H1 (cell line): ENCODE measurements around the gene ECT2.

- RRBS, result no CpG with 5 or more reads among the region's 1 CpG
CAGE:
- cytosol, long polyA plus RNA, result no peak
- long polyA plus RNA, result no peak
- nucleus, long polyA plus RNA, result no peak
These were observed 5.5 kb downstream of the FNDC3B start for GRCh38 chr3:172044894-172045336.

DNA sequence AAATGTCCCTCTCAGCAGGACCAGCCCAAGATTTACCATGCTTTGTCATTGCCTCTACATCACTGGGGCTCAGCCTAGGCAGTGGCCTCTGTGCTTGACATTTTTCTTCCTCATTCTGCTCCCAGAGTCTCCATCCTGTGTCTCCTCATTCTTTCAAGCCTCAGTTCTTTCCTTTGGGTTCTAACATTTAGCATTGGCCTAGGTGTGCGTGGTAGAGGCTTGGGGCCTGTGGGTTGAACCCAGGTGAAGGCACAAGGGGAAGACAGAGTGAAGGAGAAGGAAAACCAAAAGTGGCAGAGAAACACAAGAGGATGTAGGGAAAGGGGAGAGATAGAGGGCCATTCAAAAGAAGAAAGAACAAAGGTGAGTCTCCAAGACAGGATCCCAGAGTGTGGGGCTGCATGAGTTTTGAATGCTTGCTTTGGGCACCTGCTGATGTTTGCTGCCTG lies 75.7 kb downstream of the FNDC3B start:
- RRBS, result no CpG with 5 or more reads among the region's 1 CpG
CAGE:
- cytosol, long polyA plus RNA, result no peak
- long polyA plus RNA, result no peak
- nucleus, long polyA plus RNA, result no peak

DNA sequence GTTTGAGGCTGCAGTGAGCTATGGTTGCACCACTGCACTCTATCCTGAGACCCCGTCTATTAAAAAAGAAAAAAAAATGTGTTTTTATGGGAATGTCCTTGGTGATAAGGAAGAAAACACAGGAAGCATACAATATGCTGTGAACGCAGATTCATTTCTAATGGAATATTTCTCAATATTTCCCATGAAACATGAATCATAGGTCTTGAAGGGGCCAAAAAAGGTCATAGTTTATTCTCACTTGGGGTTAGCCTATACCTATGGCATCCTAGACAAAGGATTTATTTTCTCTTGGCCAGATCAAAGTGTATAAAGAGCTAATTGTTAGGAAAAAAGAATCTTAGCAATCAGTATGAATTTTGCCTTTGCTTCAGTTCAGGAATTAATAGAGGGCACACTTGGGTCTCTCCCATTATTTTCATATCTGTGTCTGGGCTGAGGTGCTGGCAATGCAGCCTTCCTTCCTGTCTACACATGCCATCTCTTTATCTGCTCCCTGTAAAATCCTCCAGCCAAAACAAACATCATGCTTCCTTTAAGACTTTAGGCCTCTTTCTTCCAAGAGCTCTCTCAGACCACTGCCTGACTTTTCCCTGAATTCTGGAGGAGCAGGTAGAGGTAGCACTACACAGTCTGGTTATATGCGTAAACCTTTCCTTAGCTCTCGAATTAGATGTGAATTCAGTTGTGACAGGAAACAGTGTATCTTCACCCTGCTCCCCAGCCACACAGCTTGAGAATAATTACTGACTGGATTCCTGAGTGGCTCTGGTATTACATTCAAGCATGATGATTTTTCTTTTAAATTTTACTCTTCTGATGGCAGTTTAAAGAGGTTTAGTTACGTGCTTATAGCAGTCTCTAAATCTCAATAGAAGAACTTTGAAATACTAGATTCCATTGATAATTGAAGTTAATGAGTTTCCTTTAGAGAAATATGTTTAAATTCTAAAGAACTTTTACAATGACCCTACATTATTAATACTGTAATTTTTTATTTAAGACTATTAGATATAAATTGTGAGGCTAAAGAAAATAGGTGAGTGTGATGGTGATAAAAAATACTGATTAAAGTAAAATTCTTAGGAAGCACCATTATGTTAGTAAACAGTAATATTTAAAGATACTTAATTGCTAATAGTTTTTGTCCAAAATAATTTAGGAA lies 98.6 kb downstream of the FNDC3B start:
- RRBS, result no CpG with 5 or more reads among the region's 5 CpGs
CAGE:
- cytosol, long polyA plus RNA, result no peak
- long polyA plus RNA, result no peak
- nucleus, long polyA plus RNA, result no peak

GRCh38 chr3:172294013-172294561 lies 154.2 kb downstream of the GHSR start:
- RRBS, result no CpG with 5 or more reads among the region's 4 CpGs
CAGE:
- cytosol, long polyA plus RNA, result no peak
- long polyA plus RNA, result no peak
- nucleus, long polyA plus RNA, result no peak

DNA sequence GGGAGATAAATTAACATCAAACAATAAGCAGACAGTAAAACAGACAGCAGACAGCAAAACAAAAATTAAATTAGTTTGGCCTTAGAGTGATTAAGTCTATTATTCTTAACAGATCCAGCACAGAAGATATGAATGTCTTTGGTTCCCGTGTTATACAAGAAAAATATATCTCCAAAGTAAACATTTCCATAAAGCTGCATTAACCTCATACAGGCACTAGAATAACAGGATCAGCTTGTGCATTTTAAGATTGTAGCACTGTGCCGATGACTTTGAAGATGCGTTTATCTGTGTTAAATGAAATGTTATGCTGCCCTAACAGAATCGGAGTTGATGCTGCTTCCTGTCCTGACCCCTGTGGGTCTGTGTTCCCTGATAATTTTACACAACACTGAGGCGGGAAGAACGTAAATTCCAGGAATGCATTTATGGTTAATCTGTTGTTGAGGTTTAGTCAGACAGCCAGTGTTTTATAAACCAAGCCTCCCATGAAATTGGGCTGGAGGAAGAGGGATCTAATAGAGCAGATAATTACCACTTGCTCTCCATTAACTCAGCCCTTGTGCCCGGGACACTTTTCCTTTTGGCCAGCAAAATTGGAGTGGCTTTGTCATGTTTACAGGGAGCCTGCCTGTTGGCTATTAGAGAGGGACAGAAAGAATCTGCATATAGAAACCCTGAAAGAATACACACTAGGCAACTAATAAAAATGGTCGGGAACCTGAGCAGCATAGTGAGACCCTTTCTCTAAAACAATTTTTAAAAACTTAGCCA lies 80.7 kb downstream of the GHSR start:
- RRBS, result no CpG with 5 or more reads among the region's 8 CpGs
CAGE:
- cytosol, long polyA plus RNA, result no peak
- long polyA plus RNA, result no peak
- nucleus, long polyA plus RNA, result no peak

GRCh38 chr3:172512309-172512972 lies 10.8 kb downstream of the TNFSF10 start:
- RRBS, result no CpG with 5 or more reads among the region's 6 CpGs
CAGE:
- cytosol, long polyA plus RNA, result no peak
- long polyA plus RNA, result no peak
- nucleus, long polyA plus RNA, result no peak

DNA sequence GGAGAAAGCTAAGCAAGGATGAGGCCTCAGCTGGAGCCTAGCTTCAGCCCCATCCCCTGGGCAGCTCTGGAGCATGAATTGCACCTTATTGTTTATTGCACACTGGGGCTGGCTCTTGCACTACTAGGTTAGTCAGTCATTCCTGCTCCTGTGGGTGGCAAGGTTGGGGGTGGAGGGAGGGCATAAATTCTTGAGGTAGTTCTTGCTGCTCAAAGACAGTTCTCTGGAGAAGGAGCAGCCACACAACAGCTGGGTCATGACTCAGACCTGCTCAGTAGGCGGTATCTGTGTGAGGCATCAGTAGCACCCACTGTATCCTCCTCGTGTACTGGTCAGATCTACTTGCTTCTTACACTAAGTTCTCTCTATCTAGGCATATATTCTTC lies 27.2 kb upstream of the TNFSF10 start:
- RRBS, result no CpG with 5 or more reads among the region's 2 CpGs
CAGE:
- cytosol, long polyA plus RNA, result no peak
- long polyA plus RNA, result no peak
- nucleus, long polyA plus RNA, result no peak

- RRBS, result no CpG with 5 or more reads among the region's 10 CpGs
CAGE:
- cytosol, long polyA plus RNA, result no peak
- long polyA plus RNA, result no peak
- nucleus, long polyA plus RNA, result no peak
These were observed 69.0 kb upstream of the TNFSF10 start for GRCh38 chr3:172592121-172592692.

DNA sequence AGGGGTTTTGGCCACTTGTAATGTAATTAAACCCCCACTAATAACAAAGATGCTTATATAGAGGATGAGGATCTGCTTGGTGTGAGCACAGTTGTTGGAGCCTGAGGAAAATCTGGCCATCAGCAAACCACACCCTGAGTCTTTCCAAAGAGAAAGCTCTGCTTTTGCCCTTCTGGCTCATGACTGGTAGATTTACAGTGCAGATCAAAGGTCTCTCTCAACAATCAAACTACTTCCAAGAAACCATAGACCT lies 78.3 kb upstream of the TNFSF10 start:
CAGE:
- cytosol, long polyA plus RNA, result no peak
- long polyA plus RNA, result no peak
- nucleus, long polyA plus RNA, result no peak

DNA sequence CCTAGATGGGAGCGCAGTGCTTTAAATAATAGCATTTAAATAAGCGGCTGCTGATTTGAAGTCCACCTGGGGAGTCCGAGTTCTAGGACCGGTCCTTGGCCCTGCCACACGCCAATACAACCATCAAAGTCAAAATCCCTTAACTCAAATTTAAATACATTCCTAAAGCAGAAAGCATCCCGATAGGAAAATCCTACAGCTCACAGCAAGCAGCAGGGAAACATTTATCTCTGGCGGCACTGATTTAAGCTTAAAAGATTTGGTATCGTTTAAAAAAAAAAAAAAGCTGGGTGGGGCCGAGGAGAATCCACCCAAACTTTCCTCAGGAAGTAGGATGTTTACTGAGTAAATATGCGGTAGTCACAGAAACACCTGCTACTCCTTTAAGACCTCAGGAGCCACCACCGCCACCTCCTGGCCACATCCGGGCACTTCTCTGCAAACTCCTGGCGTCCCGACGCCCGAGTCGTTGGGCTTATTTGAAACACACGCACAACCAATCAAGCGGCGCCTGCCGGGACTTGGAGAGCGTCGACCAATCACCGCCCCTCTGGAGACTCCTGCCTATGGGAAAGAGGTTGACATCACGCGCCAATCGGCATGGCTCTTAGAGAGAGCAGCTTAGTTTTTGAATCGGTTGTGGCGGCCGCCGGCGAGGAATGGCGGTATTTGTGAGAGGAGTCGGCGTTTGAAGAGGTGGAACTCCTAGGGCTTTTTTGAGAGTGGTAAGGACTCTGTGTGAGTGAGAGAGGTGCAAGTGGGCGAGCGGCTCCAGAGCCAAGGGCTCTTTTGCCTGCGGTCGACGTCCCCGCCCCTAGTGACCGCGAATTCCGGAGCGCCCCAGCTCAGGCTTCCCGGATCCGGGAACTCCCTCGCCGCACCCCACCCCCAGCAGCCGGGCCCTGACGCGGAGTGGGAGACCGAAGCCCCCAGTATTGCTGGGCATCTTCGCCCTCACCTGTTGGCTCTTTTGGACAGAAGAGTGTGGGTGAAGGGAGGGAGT lies at the start of gene ECT2:
TSS of gene ECT2 (plus strand) at position 594 of the 1,003 bp plus-strand sequence.
- RRBS, result 2% methylated on average over 8 of the region's 54 CpGs
CAGE:
- cytosol, long polyA plus RNA, result start-site peak on the plus strand centred at position 623 of the sequence, 65 bp wide, 823 reads
- long polyA plus RNA, result start-site peak on the plus strand centred at position 607 of the sequence, 97 bp wide, 896 and 1,180 reads in 2 replicates
- nucleus, long polyA plus RNA, result start-site peak on the plus strand centred at position 626 of the sequence, 64 bp wide, 1,210 reads

DNA sequence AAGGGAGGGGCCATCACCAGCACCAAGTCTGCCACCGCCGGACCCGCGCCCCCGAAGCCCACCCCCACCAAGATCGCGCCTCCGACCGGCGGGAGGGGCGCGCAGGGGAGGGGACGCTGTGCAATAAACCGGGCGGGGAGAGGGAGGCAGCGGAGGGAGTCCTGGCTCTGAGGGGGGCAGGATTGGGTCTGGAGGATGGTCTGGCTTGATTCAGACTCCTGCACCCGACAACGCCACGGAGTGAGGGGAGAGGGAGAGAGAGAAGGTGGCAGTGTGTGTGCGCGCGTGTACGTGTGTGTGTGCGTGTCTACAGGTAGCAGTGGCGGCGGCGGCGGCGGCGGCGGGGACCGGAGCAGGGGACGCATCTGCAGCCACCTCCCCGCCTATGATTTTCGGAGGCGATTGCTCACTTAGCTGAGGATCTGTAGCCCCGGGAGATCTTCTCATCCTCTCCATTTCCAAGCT lies 1.8 kb upstream of the NLGN1 start:
- RRBS, result 2% methylated on average over 18 of the region's 37 CpGs
CAGE:
- cytosol, long polyA plus RNA, result no peak
- long polyA plus RNA, result no peak
- nucleus, long polyA plus RNA, result no peak

DNA sequence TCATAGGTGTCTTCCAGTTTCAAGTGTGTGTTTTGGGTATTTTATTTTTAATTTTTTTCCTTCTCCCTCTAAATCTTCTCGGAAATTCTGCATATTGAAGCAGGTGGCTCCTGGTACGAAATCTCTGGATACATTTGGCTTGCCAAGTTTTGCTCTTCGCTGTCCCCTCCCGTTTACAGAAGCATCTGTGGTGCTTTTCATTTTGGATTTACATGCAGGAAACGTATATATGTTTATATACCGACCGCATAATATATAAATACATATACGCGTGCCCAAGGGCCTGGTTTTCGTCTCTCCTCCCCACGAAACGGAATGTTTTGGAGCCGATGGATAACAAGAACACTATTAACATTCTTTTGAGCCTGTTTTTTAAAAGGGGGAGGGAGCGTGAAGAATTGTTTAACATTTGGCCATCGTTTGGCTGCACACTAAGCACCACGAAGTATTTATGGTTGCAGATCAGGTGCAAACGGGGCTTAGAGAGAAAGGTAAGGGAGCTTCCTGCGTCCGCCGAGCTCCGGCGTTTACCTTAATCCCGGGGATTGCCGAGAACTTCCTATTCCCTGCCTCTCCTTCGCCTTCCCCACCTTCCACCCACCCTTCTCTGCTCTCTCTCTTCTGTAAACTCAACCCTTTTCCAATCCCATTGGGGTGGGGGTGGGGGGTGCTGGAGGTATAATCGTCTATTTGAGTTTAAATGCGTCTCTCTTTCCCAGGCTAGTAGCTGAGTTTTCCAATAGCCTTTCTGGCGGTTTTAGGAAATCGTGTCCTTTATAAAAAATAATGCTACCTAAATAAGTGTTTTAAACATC lies 1.1 kb upstream of the NLGN1 start:
- RRBS, result no CpG with 5 or more reads among the region's 29 CpGs
CAGE:
- cytosol, long polyA plus RNA, result no peak
- long polyA plus RNA, result no peak
- nucleus, long polyA plus RNA, result no peak

DNA sequence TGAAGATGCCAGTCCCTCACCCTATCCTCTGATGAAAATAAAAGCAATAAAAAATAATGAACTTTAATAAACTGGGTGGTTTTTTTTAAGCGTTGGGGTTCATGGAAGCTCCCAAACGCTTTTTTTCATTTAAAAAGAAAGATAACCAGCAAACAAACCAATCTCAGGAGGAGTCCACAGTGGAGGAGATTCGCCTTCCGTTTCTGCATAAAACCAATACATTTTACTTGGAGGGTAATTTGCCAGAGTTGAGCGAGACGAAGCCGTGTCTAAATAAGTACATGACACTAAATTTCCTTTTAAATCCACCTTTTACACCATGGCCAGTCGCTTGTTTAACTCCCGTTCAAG lies 549 bp upstream of the NLGN1 start:
- RRBS, result no CpG with 5 or more reads among the region's 9 CpGs
CAGE:
- cytosol, long polyA plus RNA, result no peak
- long polyA plus RNA, result no peak
- nucleus, long polyA plus RNA, result no peak

GRCh38 chr3:173622961-173623363 lies 225.4 kb downstream of the NLGN1 start:
- RRBS, result no CpG with 5 or more reads among the region's 4 CpGs
CAGE:
- cytosol, long polyA plus RNA, result no peak
- long polyA plus RNA, result no peak
- nucleus, long polyA plus RNA, result start-site peak on the plus strand at chr3:173623275-173623333, 5 reads

- RRBS, result no CpG with 5 or more reads among the region's 8 CpGs
CAGE:
- cytosol, long polyA plus RNA, result no peak
- long polyA plus RNA, result no peak
- nucleus, long polyA plus RNA, result no peak
These were observed 252.9 kb upstream of the NAALADL2 start for GRCh38 chr3:174606233-174606722.

DNA sequence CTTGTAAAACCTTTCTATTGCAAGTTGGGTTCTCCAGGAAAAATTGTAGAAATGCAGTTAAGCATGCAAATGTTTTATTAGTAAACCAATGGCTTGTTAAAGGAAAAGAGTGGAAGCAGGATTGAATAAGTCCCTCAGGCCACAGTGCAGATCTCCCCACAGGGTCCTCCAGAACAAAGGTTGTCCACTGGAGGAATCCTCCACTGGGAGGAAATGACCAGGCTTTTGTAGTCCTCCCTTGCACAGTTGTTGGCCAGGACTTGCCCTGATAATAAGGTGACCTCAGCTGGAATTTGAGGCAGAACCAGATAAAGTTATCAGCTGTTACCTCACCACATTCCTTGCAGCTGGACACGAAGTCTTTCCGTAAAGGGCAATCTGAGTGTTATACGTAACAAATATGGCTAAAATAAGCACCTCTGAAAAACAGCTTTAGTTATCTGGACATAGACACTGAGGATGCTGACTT lies 83.6 kb upstream of the NAALADL2 start:
- RRBS, result no CpG with 5 or more reads among the region's 3 CpGs
CAGE:
- cytosol, long polyA plus RNA, result no peak
- long polyA plus RNA, result no peak
- nucleus, long polyA plus RNA, result no peak

- RRBS, result no CpG with 5 or more reads among the region's 4 CpGs
CAGE:
- cytosol, long polyA plus RNA, result no peak
- long polyA plus RNA, result no peak
- nucleus, long polyA plus RNA, result no peak
These were observed 280.5 kb downstream of the TBL1XR1 start for GRCh38 chr3:176916708-176917306.

- RRBS, result no CpG with 5 or more reads among the region's 2 CpGs
CAGE:
- cytosol, long polyA plus RNA, result no peak
- long polyA plus RNA, result no peak
- nucleus, long polyA plus RNA, result no peak
These were observed 246.6 kb downstream of the TBL1XR1 start for GRCh38 chr3:176950721-176951055.

GRCh38 chr3:177050433-177050739 lies 146.9 kb downstream of the TBL1XR1 start:
- RRBS, result no CpG with 5 or more reads among the region's 3 CpGs
CAGE:
- cytosol, long polyA plus RNA, result no peak
- long polyA plus RNA, result no peak
- nucleus, long polyA plus RNA, result no peak

- RRBS, result no CpG with 5 or more reads among the region's 11 CpGs
CAGE:
- cytosol, long polyA plus RNA, result no peak
- long polyA plus RNA, result no peak
- nucleus, long polyA plus RNA, result no peak
These were observed 122.8 kb downstream of the TBL1XR1 start for GRCh38 chr3:177074370-177075042.